T-cell (primary cell): ENCODE measurements around a stretch of chr17.

DNA sequence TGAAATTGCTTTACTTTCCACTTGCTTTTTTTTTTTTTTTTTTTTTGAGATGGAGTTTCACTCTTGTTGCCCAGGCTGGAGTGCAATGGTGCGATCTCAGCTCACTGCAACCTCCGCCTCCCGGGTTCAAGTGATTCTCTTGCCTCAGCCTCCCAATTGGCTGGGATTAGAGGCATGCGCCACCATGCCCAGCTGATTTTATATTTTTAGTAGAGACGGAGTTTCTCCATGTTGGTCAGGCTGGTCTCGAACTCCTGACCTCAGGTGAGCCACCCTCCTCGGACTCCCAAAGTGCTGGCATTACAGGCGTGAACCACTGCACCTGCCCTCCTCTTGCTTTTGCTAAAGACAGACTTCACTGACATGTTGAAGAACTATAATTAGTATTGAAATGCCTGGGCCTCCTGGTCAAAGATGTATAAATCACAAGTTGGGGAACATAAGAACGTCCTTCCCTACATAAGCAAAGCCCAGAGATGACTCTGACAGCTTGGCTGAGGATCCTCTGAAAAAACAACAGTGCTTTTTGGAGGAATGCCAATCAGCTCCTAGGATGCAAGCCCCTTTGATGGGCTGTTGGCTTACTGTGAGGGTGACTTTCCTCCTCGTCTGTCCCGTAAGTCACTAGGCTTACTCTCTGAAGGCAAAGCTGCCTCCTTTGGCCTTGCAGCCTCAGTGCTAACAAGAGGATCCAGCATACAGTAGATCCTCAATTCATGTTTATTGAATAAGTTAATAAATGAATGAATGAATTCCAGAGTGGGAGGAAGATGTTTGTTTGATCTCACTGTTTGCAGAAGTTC is 6.5 kb downstream of the APOH start:
- PRO-cap, 7 experiments = no peak in any of the 7 experiments

DNA sequence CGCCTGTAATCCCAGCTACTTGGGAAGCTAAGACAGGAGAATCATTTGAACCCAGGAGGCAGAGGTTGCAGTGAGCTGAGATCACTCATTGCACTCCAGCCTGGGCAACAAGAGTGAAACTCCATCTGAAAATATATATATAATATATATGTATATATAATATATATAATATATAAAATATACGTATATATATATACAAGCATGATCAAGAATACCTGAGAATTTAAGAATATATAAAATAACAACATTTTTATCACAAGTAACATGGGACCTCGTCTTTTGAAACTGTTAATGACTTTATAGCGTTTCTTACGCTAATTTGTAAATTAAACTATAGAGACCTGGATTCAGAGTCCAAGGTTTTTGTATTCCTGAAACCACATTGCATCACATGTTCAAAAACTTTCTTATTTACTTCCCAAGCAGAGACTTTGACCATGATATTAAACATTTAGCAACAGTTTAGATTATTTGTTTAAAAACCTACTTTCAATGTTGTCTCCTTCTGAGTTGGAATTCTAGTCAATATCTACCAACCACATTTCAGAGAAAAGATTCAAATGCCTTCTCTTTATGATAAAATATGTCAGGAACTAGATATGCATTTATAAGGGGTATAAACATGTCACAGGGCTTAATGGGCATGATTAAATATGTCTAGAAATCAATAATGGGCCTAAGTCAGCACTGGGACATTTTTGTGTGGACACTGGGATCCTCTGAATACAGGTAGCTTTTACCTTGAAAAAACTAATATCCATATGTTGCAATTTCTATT is 6.1 kb upstream of the APOH start:
- PRO-cap, 7 experiments = no peak in any of the 7 experiments

- PRO-cap, 7 experiments = peak in 7 of 7 experiments; most common plus-strand start chr17:66331453 (in 3); most common minus-strand start chr17:66331284 (in 5)
These were observed 28.7 kb downstream of the PRKCA start for GRCh38 chr17:66331046-66331595.

DNA sequence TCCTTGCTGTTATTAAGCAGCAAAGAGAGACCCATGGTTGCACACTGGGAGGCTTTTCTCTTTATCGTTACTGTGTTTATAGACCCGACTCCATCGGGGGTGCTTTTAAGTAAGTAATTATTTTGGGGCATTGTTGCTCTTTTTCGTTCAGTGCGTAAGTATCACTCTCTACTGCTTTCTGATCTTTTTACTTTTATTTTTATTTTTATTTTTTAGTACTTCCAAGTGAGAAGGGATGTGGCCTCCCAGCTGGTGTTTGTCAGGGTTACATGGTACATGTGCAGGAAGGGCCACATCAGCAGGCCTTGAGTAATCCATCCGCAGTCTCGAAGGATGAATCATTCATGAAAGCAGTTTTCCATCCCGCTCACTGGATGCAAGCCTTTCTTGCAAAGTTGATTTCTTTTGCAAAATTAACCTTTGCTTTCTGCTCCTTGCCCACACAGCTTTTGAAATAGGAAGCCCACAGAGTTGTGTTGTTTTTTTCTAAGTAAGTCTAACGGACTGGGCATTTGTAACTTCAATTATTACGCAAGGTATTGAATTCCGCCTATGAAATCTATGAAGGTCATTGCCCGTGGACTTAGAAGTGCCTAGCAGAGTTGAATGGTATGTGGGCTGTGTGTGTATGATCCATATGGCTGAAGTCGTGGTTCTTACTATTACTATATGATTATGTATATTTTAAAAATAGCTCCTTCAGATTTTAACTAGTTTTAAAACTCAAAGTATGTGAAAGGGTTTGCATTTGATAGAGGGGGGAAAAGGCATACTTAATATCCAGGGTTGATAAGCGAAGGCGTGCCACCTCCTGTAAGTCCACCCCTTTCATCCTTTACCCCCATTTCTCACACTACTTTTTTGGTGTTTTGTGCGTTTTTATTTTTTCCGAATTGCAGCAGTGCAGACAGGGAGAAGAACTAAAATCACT is 157.5 kb downstream of the PRKCA start:
- PRO-cap, 7 experiments = no peak in any of the 7 experiments

DNA sequence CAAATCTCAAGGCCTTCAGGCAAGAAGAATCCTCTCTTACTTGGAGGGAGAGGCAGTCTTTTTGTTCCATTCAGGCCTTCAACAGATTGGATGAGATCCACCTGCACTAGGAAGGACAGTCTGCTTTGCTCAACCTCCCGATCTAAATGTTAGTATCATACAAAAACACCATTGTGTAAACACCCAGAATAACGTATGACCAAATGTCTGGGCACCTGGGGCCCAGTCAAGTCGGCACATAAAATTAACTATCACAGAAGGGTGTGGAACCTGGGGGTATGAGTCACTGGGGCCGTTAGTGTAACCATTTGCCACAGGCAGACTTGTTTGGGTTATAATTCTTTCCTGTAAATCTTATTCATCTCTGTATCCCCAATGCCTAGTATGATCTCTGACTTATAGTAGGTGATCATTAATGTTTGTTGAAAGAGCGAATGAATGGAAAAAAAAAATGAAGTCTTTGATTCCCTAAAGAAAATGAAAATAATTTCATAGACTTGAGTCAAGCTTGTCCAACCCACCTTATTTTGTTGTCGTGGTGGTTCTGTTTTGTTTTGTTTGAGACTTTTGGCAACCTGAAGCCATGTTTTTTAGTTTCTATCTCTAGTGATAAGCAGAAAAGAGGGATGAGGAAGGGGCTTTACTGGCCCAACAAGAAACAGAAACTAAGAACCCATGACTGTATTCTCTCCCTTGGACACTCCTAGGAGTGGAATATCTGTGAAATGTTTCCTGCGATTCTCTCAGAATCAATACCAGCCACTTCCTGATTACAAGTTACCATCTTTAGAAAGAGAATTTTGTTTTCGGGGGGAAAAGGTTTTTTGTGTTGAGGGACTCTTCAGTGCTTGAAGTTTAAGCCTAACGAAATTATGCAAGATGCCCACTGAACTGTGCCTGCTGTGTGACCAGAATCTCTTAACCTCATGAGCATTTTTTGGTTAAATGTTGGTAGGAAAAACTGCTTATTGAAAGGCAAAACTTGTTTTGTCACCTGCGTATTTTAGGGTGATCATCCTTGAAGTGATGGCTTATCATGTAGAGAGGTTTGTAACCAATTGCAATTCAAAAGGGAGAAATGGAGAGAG is 207.4 kb downstream of the PRKCA start:
- PRO-cap, 7 experiments = peak in 1 of 7 experiments; most common plus-strand start position 250 of the sequence (in 1); most common minus-strand start position 148 of the sequence (in 1)

- PRO-cap, 7 experiments = no peak in any of the 7 experiments
These were observed 26.2 kb downstream of the CACNG1 start for GRCh38 chr17:67070444-67071060.

DNA sequence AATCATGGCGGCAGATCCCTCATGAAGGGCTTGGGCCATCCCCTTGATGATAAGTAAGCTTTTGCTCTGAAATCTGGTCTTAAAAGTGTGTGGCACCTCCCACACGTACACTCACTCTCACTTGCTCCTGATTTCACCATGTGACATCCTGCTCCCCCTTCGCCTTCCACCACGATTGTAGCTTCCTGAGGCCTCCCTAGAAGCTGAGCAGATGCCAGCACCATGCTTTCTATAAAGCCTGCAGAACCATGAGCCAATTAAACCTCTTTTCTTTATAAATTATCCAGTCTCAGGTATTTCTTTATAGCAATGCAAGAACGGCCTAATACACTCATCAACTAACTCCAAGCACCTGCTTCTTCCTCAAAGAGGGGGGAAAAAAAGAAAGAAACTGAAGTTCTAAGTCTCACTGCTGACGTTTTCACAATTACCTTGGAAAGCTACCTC is 88.0 kb downstream of the HELZ start:
- PRO-cap, 7 experiments = no peak in any of the 7 experiments

DNA sequence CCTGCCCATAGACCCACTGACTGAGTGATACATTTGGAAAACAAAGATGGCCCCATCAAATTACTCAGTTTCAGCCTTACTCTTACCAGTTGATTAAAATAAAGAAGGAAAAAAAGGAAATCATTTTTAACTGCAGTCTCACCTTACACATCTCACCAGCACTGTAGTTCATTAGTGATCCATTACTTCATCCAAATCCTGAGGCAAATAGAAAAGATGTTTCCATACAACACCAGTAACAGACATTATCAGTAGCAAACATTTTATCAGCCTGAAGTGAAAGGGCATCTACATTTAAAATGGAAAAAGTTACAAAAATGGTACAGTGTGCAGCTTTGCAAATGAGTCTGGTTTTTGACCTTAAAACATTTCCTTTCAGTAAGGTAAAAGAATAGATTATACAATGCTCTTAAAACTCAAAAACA is 1.3 kb downstream of the HELZ start:
- PRO-cap, 7 experiments = no peak in any of the 7 experiments

GRCh38 chr17:67280063-67280800 is 35.2 kb upstream of the HELZ start:
- PRO-cap, 7 experiments = no peak in any of the 7 experiments

- PRO-cap, 7 experiments = no peak in any of the 7 experiments
These were observed 45.8 kb downstream of the PITPNC1 start for GRCh38 chr17:67422774-67423349.

DNA sequence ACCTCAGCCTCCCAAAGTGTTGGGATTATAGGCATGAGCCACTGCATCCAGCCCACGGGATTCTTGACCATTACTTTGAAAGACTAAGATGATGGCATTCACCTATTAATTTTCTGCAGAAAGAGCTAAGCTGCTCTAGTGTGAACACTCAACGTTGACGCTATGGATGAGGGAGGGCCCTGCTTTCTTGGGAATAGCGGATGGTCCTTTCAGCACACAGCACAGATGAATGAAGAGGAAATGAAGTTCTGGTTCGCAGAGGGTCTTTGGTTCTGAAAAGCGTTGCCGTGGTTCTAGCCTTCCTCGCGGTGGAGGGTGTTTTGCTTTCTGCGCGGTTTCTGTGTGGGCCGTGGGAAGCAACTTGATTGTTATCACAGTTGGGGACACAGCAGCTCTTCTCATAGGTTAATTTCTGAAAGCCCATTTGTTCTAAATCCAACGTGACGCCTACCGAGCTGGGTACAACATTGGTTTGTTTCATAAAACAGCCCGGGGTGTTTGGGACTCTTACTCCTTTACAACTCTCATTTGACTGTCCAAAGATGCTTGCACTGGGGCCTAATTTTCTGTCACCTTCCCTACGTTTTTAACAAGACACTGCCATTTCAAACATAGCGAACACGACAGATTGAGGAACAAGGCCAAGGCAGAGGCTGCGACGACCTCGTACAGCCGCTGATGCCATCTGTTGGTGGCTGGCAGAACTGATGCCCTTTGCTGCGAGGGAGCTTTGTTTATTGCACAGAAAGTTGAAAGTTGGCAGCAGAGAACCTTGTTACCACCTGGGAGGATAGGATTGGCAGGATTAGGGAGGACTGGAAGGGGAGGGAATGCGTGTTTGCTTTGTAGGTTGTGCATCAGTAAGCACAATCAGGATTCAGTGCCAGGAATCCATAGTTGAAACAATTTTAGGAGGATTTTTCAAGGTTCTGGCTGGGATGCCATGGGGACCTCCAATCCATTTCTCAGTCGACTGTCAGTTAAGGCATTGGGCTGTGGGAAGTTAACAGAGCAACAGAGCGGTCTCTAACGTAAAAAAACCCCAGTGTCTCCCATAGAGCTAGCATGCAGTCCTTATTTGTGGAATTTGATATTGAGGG is 98.2 kb downstream of the PITPNC1 start:
- PRO-cap, 7 experiments = peak in 7 of 7 experiments; most common plus-strand start position 528 of the sequence (in 5); most common minus-strand start position 342 of the sequence (in 4)

DNA sequence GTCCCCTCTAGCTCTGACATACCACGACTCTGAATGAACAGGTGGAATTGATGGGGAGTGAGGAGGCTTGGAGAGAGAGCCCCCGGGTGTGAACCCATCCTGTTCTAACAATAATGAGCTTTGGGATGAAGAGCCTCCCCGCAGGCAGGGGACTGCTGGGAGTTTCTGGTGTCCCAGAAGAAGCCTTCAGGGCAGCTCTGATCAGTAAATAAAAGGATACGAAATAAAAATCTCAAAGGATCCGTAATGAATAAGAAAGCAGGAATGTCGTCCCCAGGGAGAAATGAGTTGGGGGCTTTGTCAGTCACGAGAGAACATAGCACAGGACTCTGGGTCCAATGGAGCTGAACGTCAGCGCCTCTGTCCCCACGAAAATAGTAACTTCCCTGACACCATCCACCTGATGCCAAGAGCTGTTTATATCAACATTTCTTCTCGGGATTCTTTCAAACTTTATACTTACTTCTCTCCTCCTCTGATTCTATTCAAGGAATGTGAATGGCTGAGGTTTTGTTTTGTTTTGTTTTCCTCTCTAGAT is 113.4 kb downstream of the PITPNC1 start:
- PRO-cap, 7 experiments = no peak in any of the 7 experiments

DNA sequence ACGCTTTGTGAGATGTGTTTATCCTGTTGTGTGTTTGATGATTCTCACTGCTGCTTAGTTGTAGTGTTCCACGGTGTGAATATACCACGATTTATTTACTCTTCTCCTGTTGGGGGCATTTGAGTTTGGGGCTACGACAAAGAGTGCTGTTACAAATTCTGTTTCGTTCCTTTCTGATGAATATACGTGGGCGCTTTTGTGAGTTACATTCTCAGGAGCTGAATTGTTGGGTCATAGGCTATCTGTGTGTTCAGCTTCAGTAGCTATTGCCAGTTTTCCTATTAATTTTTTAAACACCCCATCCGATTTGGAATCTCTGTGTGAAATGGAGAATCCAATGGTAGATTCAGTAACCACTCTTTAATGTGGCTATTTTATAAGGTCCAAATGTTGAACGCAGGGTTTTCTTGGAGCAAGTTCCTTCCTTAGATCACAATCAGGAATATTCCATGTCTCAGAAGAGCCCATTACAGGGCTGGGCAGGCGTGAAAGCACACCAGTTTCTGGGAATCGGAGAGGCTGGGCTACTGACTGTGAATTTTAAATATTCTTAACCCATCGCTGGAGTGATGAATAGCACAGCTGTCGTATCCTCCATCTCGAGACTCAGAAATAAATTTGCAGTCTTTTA is 115.8 kb downstream of the PITPNC1 start:
- PRO-cap, 7 experiments = no peak in any of the 7 experiments

DNA sequence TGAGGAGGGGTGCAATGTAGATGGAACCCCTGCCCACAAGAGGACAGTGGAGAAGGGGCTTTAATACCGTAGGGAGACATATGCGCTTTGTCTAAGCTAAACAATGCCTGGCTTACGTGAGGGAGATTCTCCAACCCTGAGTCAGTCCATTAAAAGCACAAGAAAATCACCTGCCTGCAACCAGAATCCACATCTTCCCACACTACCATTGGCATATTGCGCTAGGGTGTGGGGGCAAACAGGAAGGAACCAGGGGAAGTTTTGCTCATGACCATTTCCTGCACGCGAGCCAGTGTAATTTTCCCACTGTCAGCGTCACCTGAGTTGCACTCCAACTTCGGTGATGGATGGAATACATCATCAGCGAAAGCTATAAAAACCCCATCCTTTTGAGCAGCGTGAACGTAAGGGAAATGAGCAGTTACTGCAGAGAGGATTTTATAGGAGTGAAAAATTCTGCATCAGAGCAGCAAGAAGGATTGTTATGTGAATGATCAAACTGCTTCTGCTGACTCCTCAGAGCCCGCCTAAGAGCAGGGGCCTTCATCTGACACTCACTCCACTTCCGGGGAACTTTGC is 167.9 kb upstream of the NOL11 start:
- PRO-cap, 7 experiments = no peak in any of the 7 experiments

DNA sequence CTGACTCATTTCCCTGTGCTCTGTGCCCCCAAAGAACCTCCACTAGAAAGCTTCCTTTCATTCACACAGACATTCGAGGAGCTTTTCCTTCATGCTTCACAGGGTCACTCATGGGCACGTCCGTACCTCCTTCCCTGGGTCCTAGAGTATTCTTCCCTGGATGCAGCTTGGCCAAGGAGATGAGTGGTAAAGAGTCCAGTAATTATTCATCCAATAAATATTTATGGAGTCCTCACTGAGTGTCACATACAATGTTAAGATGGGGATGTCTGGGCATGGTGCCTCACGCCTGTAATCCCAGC is 83.8 kb upstream of the NOL11 start:
- PRO-cap, 7 experiments = no peak in any of the 7 experiments

- PRO-cap, 7 experiments = no peak in any of the 7 experiments
These were observed 7.1 kb upstream of the BPTF start for GRCh38 chr17:67818060-67818789.

- PRO-cap, 7 experiments = no peak in any of the 7 experiments
These were observed 85.4 kb downstream of the C17orf58 start for GRCh38 chr17:67910748-67911309.

- PRO-cap, 7 experiments = no peak in any of the 7 experiments
These were observed 21.8 kb downstream of the C17orf58 start for GRCh38 chr17:67974108-67975177.

DNA sequence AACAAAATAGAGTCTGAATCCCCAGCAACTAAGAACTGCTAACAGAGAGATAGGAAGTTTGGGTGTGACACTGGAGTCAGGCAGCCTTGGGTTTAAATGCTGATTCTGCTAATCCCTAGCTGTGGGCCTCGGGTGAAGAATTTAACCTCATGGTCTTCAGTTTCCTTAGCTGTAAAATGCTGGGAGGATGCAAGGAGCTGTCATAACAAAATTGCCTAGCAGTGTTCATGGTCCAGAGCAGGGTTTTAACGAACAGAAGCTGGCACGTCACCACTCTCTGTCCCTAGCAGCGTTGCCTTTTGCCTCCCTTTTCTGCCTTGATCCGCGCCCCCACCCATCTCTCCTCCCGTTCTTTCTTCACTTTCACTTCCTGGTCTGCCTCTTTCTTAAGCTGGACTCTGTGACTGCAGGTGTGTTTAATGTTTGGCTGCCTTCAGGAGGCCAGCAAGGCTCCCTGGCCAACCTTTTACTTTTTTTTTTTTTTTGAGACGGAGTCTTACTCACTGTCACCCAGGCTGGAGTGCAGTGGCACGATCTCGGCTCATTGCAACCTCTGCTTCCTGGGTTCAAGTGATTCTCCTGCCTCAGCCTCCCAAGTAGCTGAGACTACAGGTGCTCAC is 50.5 kb downstream of the KPNA2 start:
- PRO-cap, 7 experiments = peak in 1 of 7 experiments; most common plus-strand start position 380 of the sequence (in 1)

DNA sequence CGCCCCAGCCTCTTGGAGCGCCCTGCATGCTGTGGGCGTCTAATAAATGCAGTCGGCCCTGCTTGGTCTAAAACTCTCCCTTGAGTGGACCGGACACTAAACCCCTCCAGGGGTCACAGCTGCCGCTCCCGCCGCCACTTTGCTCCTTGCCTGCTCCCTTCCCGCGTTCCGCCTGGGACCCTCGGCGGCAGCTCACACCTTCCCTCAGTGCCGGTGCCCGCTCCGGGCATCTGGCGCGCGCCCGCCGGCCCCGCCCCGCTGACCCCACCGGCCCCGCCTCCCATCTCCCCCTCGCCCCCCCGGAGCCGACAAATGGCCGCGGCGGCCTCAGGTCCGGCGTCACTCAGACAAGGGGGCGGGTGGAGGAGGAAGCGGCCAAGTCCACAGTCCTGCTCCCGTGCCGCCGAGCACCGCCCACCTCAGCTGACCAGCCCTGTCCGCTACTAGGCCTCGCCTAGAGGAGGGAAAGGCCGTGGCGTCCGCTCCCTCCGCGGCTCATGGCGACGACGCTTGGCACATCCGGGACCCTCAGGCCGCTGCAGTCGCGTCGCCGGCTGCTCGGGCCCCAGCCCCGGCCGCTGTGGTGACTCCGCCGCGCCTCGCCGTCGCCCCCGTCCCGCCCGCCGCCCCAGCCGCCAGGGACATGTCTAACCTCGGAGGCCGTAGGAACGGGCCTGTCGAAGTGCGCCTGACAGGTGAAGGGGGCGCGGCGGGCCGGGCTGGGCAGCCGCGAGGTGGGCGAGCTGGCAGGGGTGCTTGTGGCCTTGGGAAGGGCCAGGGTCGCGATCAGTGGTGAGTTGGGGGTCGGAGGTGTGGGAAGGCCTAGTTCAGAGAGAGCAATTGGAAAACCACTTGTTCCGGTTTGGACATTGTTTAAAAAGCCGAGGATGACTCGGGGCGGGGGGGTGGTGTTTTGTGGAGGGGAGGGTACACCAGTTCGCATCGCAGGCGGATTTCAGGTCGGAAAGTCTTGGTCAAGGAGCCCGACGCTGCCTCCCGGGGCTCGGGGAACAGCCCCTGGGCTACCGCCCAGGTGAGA is 66.0 kb downstream of the KPNA2 start:
- PRO-cap, 7 experiments = peak in 7 of 7 experiments; most common plus-strand start position 516 of the sequence (in 5); most common minus-strand start position 232 of the sequence (in 7)